Hair follicular keratinocyte (primary cell): ENCODE measurements around a stretch of chr6.

GRCh38 chr6:87714373-87715050 is 12.5 kb upstream of the AKIRIN2 start:
- RAMPAGE, long total RNA: no peak

DNA sequence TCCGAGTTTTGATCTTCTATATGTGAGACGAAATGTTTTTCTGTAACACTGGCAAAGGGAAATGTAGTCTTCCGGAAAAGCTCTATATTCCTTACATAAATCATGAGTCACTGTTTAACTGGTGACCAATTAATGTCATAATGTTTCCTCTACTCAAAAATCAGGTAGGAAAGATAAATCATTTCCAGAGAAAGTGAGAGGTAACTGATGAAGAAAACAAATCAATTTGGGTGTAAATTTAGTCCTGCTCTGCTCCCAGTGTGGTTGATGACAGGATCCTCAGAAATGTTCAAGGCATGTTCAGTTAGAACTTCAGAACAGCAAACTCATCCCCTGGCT is 38.9 kb upstream of the SPACA1 start:
- RAMPAGE, long total RNA: no peak

DNA sequence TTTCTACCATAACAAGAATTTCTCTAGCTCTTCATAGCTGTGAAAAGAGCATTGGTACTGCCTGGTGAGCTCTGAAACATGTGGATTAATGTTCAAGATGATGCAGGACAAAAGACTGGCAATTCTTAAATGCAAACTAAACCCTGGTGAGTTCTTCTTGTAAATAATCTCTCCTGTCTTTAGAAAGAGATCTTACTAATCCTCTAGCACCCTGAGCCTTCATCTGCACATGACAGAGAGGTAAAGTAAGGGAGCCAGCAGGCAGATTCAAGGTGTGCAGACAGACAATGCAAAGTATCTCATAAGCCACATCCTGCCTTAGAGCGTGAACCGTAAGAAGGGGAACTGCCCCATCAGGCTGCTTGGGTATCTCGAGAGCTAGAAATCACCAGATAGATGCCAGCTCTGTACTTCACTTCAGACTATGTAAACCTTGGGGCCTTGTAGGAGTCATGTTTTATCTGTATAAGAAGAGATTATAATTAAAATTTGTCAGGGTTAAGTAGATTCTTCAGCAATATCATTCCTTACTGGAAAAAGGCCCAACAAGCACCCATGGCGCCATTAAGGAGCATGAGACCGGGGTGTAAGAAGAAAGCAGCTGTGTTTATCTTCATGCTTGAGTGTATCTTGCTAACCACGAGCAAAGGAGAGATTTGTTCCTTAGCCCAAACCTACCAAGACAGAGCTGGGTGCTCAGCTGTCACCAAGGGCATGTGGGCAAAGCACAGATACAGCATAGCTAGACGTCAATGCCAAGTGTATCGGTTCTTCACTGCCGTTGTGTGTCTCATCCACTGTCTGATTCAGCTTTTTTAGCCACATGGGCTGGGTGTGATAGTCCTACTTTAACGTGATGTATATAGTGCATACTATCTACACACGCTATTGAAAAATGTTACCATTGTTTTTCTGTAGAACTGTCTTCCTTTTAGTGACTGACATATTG is 24.4 kb downstream of the CNR1 start:
- RAMPAGE, long total RNA: no peak

DNA sequence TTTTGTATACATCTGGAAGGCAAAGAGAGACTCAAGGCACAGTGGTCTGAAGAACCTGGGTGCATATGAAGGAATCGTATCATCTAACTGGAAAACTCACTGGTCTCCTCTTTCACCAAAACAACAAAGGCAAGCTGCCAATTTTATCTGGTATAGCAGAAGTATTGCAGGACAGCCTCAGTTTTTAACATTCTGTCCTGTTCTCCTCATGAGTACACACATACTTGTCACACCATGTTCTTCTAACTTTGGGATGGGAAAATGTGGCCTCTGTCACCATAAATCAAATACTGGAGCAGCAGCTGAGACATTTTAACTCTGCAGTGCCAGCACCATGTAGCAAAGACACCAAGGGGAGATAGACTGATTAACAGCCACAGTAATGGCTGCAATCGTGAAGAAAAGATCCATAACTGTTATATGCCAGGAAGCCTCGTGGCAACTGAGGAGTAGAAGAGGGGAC is 199.1 kb upstream of the CNR1 start:
- RAMPAGE, long total RNA: no peak

GRCh38 chr6:88840731-88841526 is 122.5 kb downstream of the RNGTT start:
- RAMPAGE, long total RNA: no peak

DNA sequence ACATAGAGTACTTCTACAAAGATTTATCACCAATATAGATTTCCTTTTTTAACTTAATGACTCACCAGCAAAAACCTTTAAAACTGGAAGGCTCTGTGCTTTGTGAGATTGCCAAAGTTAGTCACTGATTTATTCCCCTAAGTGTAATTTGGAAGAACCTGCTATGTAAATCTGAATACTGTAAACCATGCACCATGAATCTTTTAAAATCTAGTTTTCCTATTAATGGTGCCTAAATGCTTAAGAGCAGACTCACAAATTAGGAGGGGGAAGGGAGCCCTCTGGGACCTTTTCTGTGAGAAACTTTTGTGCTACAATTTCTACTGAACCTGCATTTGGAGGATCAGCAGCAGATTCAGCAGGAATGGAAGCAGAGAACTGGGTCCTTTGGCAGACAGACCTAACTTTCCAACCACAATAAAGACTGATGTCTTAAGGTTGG is 57.7 kb upstream of the PNRC1 start:
- RAMPAGE, long total RNA: no peak

GRCh38 chr6:89025690-89025889 is 55.0 kb upstream of the PNRC1 start:
- RAMPAGE, long total RNA: no peak

DNA sequence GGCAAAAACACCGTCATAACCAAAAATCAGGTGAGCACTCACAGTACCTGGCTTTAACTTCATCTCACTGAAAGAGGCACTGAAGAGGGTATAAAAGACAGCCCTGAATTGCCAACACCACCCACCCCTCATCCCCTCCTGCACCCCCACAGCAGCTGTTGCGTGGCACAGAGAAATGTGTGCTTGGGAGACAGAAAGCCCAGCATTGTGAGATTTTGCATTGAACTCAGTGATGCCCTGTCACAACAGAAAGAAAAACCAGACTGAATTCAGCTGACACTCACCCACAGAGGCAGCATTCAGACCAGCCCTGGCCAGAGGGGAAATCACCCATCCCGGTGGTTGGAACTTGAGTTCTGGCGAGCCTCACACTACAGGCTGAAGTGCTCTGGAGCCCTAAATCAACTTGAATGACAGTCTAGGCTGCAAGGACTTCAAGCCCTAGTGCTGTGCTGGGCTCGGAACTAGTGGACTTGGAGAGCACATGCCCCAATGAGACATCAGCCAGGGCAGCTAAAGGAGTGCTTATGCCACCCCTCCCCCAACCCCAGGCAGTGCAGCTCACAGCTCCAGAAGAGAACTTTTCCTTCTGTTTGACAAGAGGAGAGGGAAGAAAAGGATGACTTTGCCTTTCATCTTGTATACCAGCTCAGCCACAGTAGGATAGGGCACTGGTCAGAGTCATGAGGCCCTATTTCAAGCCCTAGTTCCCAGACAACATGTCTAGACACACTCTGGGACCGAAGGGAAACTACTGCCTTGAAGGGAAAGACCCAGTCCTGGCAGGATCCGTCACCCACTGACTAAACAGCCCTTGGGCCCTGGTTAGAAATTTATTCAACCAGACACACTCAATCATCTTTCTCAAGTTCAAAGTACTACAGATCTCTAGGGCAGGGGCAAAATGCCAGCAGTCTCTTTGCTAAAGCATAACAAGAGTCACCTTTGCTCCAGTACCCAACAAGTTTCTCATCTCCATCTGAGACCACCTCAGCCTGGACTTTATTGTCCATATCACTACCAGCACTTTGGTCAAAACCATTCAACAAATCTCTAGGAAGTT is 43.3 kb upstream of the PNRC1 start:
- RAMPAGE, long total RNA: no peak

DNA sequence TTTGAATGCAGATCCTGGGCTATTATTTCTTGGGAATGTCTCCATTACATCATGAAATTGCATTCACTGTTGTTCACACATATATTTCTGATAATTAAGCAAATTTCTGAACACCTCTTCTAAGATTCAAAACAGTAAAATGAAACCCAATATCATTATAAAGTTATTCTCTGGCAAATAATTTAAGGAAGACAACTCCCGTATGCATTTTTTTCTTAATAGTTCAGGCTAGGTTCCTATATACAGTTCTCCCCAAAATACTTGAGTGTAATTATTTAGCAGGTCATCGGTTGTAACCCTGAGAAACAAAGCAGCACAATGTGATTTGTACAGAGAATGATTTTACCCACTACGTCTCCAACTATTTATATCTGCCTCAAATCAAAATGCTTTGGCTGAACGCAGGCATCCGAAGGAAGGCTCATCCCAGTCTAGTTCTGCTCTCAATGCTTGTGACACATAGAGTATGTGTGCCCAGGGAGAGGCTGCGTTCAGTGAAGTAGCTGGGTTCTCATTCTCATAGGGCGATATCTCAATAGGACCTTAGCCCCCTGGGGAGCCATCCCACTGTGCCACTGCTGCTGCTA is 582 bp downstream of the GABRR2 start:
- RAMPAGE, long total RNA: no peak

GRCh38 chr6:89405864-89406536 is 6.1 kb downstream of the RRAGD start:
- RAMPAGE, long total RNA: no peak

DNA sequence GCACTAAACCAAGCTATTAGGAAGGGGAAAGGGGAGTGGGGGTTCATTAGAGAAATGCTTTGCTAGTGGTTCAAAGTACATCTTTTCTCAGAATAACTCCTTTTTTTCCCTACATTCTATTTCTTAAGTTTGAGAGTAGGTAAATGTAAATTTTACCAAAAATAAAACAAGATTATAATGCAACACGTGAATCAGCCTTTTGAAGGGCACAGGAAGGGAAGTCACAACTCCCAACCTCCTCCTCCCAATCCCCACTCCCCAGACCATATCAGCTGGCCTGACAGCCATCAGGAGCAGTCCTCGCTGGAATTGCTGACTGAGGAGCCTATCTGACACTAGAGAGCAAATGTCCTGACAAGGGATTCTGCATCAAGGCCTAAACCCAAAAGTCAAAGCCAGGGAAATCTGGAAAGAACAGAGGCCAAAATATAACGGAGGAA is 2.7 kb downstream of the RRAGD start:
- RAMPAGE, long total RNA: no peak

GRCh38 chr6:89483042-89483742 is 50.2 kb downstream of the ANKRD6 start:
- RAMPAGE, long total RNA: no peak

DNA sequence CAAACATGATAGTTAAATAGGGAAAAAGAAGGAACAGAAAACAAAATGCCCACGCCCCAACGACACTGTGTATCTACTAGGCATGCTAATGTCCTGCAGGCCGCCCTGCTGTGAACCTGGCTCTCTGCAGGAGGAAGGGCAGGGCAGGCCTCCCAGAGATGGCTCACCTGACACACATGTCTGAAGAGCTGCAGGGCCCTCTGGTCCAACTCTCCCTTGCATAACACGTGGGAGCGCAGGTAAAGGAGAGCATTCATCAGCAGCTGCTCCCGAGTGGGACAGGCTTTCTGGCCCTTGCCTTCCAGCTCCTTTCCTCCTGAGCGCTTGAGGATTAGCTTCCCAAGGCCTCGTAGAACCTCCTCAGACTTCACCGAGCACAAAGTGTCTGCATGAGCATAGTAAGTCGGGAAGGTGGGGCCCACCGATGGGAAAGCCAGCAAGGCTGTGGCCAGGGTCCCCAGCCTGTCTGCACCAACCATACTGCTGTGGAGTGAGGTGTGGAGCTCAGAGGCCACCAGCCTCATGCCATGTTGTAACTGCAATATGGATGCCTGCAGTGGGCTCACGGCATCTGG is 53.8 kb upstream of the LYRM2 start:
- RAMPAGE, long total RNA: no peak

GRCh38 chr6:90105845-90106094 is 190.9 kb downstream of the BACH2 start:
- RAMPAGE, long total RNA: no peak

DNA sequence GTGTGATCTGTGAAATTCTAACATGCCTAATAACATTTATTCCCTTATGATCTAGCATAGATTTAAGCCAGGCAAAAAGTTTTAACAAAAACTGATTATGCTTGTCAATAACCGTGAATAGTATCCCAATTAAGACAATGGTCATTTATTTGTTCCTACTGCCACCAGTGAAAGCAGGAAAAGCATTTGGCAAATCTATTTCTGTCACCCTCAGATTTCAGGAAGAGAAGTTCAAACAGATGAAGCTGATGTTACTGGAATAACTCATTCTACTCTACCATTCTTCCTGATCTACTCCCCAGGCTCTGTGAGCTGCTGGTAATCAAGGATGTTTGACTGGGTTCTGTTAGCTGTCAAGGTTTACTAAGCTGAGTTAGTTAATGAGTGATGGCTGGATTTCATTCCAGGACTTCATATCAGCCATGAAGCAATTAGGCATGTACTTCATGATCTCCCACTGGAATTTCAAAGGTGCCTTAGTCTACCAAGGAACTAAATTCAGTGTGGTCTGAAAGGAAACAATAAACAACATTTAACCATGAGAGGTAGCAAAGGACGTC is 113.1 kb downstream of the BACH2 start:
- RAMPAGE, long total RNA: no peak

GRCh38 chr6:90217947-90218858 is 78.4 kb downstream of the BACH2 start:
- RAMPAGE, long total RNA: no peak

- RAMPAGE, long total RNA: no peak
Observed at GRCh38 chr6:90280954-90281400, 15.7 kb downstream of the BACH2 start.

- RAMPAGE, long total RNA: no peak
Observed at GRCh38 chr6:90284120-90284722, 12.4 kb downstream of the BACH2 start.

DNA sequence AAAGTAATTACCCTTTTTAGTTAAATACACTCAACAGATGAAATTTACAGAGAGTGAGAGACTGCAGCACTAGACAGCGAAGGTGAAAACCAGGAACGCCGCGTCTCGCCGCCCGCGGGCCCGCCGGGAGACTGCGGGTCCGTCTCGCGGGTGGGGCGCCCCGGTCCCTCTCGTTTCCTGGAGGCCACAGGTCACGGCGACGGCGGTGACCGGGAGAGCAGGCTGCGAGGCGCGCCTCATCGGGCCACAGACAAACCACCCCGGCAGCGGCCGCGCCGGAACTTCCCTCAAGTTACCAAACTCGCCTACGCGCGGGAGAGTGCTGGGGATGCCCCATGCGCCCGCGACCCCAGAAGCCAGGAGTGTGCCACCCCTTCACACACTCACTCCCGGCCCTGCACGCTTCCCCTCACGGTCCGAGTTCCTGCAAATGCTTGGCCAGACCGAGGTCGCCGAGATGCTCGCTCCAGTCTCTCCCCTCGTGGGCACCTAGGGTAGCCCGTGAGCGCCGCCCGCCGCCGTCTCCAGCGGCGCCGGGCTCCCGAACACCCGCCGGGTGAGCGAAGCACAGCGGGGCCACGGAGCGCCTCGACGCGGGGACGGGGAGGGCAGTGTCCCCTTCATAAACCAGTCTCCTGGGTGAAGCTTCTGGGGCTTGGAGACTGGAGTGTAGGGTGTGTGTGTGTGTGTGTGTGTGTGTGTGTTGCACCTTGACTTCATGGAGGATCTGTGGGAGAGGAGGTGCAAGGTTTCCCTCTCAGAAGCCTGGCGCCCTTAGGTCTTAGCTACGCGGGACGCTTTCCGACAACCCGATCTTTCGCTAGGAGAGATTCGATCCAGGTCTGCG is 1.4 kb downstream of the BACH2 start:
- RAMPAGE, long total RNA: no peak

DNA sequence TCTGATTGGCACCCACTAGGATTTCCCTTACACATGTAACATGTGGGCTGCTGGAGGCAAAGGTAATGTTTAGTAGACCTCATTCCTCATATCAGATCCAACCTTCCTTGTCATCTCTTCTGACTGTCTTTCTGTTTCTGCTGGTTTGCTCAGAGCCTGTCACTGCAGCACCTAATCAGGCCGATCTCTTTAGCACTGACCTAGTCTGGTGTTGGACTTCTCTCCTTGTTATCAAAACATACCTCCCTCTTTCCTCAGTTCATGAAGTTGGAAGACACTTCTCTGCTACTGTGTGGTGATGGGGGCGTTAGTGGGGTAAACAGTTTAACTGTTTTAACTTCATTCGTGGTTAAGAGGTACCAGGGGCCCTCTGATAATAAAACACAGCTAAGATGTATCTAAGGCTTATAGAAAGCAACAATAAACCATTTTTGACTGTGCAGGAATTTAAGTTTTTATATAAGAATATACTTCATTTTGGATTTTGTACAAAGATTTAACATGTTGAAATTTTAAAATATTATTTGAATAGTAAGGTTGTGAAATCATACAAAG is 54.6 kb upstream of the BACH2 start:
- RAMPAGE, long total RNA: no peak